Adrenal gland (tissue), 7 donors: ENCODE results near the genes NPEPL1 and MTG2.

DNA sequence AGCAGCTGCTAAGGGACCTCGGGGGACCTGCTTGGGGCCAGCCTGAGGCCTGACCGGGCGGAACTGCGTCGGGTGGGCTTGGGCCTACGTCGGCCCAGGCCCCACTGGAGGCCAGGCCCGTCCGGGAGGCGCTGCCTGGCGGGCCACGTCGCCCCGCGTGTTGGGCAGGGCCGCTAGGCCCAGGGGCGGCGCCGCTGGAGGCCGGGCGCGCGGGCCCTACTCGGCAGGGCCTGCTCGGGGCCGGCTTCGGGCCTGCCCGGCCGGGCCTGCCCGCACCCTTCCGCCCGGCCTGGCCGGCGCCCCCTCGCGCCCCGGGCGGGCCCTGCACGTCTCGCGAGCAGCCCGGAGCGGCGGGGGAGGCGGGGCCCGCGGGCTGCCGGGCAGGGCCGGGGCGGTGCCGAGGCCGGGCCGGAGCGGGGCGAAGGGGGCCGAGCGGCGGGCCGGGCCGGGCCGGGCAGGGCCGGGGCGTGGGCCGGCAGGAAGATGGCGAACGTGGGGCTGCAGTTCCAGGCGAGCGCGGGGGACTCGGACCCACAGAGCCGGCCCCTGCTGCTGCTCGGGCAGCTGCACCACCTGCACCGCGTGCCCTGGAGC lies at the start of gene NPEPL1:
TSS of gene NPEPL1 (plus strand) at position 383 of the 594 bp plus-strand sequence.
- PRO-cap, 3 experiments: peak in 3 of 3 experiments; most common plus-strand start position 470 of the sequence (in 2); most common minus-strand start position 248 of the sequence (in 2)
- RAMPAGE, long total RNA, 4 experiments: start-site peak on the plus strand in 3 of 4 experiments, centred at positions 460 to 462 of the sequence, 270 to 499 reads per replicate
- RRBS: 33% methylated on average over 34 of the region's 74 CpGs

- PRO-cap, 3 experiments: no peak in any of the 3 experiments
- RAMPAGE, long total RNA, 4 experiments: no peak in any of the 4 experiments
- RRBS: no CpG with 5 or more reads among the region's 3 CpGs
These were observed 92.7 kb downstream of the NPEPL1 start for GRCh38 chr20:58785347-58785643.

- PRO-cap, 3 experiments: no peak in any of the 3 experiments
- RAMPAGE, long total RNA, 4 experiments: start-site peak on the plus strand in 1 of 4 experiments, at chr20:58840721-58840731 at its widest, 47 reads per replicate
- RRBS: no CpG with 5 or more reads among the region's 53 CpGs
These were observed 50.8 kb upstream of the GNAS start for GRCh38 chr20:58840332-58840989.

DNA sequence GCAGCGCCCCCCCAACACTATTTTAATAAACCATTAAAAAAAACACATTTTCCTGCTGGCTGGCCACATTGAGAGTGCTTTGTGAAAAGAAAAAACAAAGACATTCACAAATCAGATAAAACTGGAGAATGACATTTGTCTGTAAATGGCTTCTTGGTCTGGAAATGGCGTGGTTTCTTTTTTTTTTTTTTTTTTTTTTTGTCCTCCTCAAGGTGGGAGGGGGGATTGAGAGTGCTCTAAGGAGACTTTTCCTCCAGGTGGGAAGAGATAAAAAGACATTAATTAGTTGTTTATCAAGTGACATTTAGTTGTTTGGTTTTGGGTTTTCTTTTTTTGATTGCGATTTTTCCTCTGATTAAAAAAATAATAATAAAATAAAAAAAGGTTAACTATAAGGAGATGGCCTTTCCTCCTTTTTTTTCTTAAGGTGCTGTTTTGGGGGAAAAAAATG lies 1.7 kb downstream of the GNAS start:
- PRO-cap, 3 experiments: no peak in any of the 3 experiments
- RAMPAGE, long total RNA, 4 experiments: no peak in any of the 4 experiments
- RRBS: no CpG with 5 or more reads among the region's 3 CpGs

- PRO-cap, 3 experiments: no peak in any of the 3 experiments
- RAMPAGE, long total RNA, 4 experiments: no peak in any of the 4 experiments
- RRBS: no CpG with 5 or more reads among the region's 8 CpGs
These were observed 6.7 kb downstream of the GNAS start for GRCh38 chr20:58897780-58898471.

GRCh38 chr20:58903284-58903997 lies 12.2 kb downstream of the GNAS start:
- PRO-cap, 3 experiments: no peak in any of the 3 experiments
- RAMPAGE, long total RNA, 4 experiments: start-site peak on the minus strand in 1 of 4 experiments, at chr20:58903705-58903724 at its widest, 65 reads per replicate
- RRBS: no CpG with 5 or more reads among the region's 15 CpGs

DNA sequence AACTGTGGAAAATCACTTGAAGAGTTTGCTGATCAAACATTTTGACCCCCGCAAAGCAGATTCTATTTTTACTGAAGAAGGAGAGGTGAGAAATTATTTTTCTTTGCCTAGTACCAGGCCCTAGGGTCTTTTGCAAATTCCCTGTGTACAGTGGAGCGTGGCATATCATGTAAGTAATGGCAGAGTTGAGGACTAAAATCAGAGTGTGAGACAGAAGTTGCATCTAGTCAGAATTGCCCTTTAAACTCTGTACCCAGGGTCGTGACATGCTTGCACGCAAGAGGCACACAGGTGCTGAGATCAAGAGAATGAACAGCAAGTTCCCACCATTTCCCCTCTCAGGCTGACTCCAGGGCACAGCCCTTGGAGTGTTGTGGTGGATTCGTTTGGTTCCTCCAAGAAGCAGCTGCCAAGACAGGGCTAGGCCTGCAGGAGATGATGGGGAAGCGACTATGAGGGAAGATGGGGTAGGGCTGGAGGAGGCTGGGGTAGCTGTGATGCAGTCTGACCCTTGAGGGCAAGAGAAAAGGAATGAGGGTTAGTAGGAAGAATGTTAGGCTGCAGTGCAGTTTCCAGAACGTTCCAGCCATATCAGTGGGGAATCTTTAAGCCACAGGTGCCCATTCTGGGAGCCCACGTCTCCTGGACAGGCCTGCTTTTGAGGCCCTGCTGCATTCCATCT lies 6.8 kb downstream of the NELFCD start:
- PRO-cap, 3 experiments: no peak in any of the 3 experiments
- RAMPAGE, long total RNA, 4 experiments: no peak in any of the 4 experiments
- RRBS: no CpG with 5 or more reads among the region's 8 CpGs

DNA sequence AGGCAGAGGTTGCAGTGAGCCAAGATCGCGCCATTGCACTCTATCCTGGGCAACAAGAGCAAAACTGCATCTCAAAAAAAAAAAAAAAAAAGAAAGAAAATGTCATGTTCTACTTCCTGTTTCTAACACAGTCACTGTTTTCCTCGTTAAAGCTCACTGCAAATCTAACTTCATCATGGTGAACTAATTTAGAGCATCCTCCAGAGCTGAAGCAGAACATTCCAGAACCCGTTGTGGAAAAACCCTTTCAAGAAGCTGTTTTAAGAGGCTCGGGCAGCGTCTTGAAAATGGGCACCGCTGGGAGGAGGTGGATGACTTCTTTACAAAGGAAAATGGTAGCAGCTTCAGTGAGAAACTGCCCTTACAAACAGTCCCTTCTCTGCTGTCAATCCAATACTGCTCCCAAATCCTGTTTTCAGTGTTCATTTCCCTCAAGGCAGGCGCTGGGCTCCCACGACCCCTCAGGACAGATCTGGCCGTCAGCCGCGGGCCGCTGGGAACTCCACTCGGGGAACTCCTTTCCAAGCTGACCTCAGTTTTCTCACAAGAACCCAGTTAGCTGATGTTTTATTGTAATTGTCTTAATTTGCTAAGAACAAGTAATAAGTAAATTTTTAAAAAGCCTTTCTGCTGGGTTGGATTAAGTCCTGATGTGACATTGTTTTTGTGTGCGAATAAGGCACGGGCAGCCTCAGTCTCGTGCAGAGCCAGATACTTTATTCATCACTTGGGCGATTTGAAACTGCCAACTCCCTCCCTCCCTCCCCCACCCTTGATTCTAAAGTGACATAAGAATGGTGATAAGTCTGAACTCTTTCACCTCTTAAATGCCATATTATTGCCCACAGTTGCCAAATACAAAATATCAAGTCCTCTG lies 12.3 kb downstream of the CTSZ start:
- PRO-cap, 3 experiments: no peak in any of the 3 experiments
- RAMPAGE, long total RNA, 4 experiments: no peak in any of the 4 experiments
- RRBS: no CpG with 5 or more reads among the region's 18 CpGs

GRCh38 chr20:58997455-58997910 lies 9.6 kb downstream of the CTSZ start:
- PRO-cap, 3 experiments: no peak in any of the 3 experiments
- RAMPAGE, long total RNA, 4 experiments: no peak in any of the 4 experiments
- RRBS: no CpG with 5 or more reads among the region's 20 CpGs

- PRO-cap, 3 experiments: no peak in any of the 3 experiments
- RAMPAGE, long total RNA, 4 experiments: no peak in any of the 4 experiments
- RRBS: no CpG with 5 or more reads among the region's 13 CpGs
These were observed 1.9 kb downstream of the TUBB1 start for GRCh38 chr20:59020729-59021894.

GRCh38 chr20:59035457-59035692 lies 3.2 kb upstream of the ATP5F1E start:
- PRO-cap, 3 experiments: no peak in any of the 3 experiments
- RAMPAGE, long total RNA, 4 experiments: no peak in any of the 4 experiments
- RRBS: no CpG with 5 or more reads among the region's 2 CpGs

GRCh38 chr20:59063756-59064132 lies 21.2 kb upstream of the PRELID3B start:
- PRO-cap, 3 experiments: no peak in any of the 3 experiments
- RAMPAGE, long total RNA, 4 experiments: no peak in any of the 4 experiments
- RRBS: no CpG with 5 or more reads among the region's 11 CpGs

GRCh38 chr20:59299825-59300178 lies 609 bp upstream of the EDN3 start:
- PRO-cap, 3 experiments: no peak in any of the 3 experiments
- RAMPAGE, long total RNA, 4 experiments: no peak in any of the 4 experiments
- RRBS: no CpG with 5 or more reads among the region's 8 CpGs

GRCh38 chr20:59308659-59309290 lies 8.4 kb downstream of the EDN3 start:
- PRO-cap, 3 experiments: no peak in any of the 3 experiments
- RAMPAGE, long total RNA, 4 experiments: no peak in any of the 4 experiments
- RRBS: no CpG with 5 or more reads among the region's 9 CpGs

- PRO-cap, 3 experiments: no peak in any of the 3 experiments
- RAMPAGE, long total RNA, 4 experiments: no peak in any of the 4 experiments
- RRBS: 56% methylated on average over 5 of the region's 10 CpGs
These were observed 406.0 kb downstream of the TAF4 start for GRCh38 chr20:61659660-61660118.

GRCh38 chr20:62135197-62135541 lies 8.0 kb downstream of the PSMA7 start:
- PRO-cap, 3 experiments: no peak in any of the 3 experiments
- RAMPAGE, long total RNA, 4 experiments: no peak in any of the 4 experiments
- RRBS: no CpG with 5 or more reads among the region's 3 CpGs

DNA sequence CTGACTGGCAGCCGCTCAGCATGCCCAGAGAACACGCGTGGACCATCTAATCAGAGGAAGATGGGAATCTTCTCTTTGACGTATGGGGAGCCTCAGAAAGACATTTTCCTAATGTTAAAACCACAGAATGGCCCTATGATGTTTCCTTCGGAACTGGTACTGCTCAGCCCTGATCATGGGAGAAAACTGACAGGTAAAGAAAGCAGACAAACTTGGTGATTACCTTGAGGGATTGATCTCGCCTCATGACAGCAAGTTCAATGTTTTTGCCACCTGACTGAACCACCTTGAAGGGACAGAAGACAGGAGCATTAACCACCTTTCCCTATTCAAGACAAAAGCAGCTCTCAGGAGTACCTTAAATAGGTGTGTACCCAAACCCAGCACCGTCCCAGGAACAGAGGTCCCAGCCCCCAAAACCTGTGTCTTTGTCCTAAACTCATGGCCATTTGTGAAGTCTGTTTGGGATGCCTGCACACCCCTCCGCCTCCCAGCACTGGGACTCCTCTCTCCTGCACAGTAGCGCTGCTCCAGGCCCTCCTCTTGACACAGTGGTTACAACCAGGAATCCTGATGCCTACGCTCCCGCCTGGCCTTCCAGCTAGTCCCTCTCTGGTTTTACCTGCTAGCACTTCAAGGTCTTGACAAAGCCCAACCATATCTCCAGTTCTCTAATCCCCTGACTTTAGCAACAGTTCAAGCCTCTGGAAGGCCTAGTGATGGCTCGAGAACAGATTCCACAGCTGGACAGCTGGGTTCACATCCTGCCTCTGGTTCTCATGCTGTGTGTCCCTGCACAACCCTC lies 5.9 kb downstream of the PSMA7 start:
- PRO-cap, 3 experiments: no peak in any of the 3 experiments
- RAMPAGE, long total RNA, 4 experiments: no peak in any of the 4 experiments
- RRBS: no CpG with 5 or more reads among the region's 12 CpGs

DNA sequence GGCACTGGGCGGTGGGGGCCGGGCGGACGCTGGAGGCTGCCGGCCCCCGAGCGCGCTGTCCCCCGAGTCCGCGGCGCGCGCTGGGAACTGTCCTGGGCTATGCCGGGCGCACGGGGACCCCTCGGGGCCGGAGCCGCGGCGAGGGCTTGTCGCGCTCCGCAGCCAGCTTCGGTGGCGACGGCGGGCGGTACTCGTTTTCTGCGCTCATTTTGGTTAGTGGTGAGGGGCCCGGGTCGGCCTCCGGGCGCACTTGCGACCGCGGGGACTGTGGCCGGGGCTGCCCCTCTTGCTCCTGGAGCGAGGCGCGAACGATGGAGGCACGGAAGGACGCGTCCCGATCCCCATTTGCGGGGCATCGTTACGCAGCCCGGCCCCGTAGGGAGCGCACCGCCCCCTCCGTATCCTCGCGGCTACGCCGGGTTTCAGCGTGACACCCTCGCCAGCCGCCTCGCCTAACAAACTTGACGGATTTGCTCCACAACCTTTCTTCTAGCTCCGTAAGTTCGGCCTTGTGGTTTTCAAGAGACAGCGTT lies 642 bp downstream of the SS18L1 start:
- PRO-cap, 3 experiments: peak in 3 of 3 experiments; most common plus-strand start position 428 of the sequence (in 3); most common minus-strand start position 347 of the sequence (in 2)
- RAMPAGE, long total RNA, 4 experiments: no peak in any of the 4 experiments
- RRBS: under 1% methylated on average over 37 of the region's 68 CpGs

DNA sequence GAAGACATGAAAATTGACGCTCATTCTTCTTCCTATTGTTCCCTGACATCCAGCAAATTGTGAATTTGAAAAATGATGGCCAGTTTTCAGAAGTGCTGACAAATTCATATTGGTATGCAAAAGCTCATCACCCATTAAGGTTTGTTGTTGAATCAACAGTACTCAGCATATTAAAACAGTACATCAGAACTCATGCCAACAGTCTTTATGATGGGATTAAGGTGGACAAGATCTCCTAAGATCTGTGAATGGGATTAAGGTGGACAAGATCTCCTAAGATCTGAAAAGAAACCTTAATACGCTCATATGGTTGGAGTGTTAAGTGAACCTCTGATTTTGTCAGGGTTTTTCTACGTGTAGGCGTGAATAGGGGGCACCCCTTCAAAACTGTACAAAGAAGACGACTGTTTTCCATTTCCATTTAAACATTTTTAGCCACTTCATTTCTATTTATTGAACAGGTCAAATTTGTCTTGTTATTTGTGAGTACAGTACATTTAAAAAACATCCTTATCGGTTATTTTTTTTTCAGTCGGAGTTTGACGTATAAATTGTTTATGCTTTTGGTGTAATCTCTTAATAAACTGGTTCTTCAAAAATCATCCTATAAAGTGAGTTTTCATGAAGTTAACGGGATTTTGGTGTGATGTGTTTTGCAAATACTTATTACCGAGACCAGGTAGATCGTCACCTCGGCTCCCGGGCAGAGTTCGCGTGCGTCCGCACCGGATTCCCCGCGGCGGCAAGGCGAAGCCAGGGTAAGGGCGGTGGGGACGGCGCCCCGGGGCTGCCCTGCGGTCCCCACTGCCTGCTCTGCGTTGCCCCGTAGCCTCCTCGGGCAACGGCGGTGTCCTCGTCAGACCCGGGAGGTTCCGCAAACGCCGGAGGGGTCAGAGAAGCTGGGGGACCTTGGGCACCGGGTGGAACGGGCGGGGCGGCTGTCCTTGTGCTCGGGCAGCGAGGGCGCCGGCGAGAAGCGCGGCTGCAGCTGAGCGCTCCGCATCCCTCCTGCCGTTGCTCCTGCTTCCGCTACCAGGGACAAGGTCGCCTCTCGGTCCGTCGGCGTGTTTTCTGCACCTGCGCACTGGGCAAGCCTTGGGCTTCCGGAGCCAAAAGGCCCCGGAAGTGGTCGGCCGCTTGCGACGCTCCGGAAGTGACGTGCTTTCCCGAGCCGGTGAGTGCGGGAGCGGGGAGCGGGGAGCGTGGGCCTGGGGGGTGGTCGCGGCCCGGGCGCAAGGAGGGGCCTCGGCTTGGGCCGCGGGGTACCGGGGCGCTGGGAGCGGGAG lies at the start of gene MTG2:
TSS of gene MTG2 (plus strand) at position 1,145 of the 1,286 bp plus-strand sequence.
- PRO-cap, 3 experiments: peak in 3 of 3 experiments; most common plus-strand start position 1,163 of the sequence (in 2); most common minus-strand start position 1,016 of the sequence (in 3)
- RAMPAGE, long total RNA, 4 experiments: start-site peak on the plus strand in 2 of 4 experiments, centred at positions 1,149 to 1,154 of the sequence, 43 to 91 reads per replicate; start-site peak on the minus strand in 3 of 4 experiments, centred at positions 1,058 to 1,083 of the sequence, 14 to 63 reads per replicate
- RRBS: 1% methylated on average over 37 of the region's 82 CpGs

DNA sequence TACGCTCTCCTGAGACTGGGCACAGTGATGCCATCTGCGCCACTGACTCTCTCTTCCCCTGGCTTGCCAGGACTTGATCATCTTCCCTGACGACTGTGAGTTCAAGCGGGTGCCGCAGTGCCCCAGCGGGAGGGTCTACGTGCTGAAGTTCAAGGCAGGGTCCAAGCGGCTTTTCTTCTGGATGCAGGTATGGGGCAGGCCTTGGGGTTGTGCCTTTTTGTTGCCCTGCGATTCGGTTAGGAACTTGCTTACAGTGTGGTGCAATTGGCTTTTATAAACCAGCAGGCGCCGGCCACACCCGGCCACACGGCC lies 1.6 kb downstream of the ADRM1 start:
- PRO-cap, 3 experiments: no peak in any of the 3 experiments
- RAMPAGE, long total RNA, 4 experiments: no peak in any of the 4 experiments
- RRBS: no CpG with 5 or more reads among the region's 14 CpGs